ENCODE results near the gene SOCS2.

- PRO-cap, result unidirectional peak, plus-strand start at chr12:93184599
These were observed 193.6 kb upstream of the NUDT4 start for GRCh38 chr12:93183806-93184859.

DNA sequence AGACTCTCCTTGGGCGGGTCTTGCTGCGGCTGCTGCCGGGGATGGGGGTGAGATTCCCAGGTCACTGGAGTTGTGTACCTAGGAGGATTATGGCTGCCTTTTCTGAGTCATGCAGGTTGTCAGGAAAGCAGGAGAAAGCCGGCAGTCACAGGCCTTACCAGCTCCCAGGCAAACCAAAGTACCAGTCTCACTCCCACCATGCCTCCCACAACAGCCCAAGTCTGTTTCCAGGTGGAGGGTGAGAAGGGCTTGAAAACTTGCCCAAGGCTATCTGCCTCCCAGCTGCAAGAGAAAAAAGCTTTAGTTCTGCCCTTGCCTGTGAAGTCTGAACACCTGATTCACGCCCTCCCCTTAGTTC lies 162.9 kb upstream of the NUDT4 start:
- PRO-cap, result no peak

GRCh38 chr12:93243928-93244708 lies 133.6 kb upstream of the NUDT4 start:
- PRO-cap, result no peak

DNA sequence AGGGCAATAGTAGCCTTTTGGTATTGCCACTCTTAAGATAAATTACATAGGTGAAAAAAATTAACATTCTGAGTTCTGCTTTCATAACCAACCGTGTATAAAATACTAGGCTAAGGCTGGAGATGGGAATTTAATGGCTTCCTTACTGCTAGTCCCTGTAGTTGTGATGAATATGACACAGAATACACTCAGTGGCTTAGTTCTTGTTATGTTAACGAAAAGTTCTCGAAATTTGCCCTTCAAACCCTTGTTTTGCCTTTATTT lies 1.5 kb downstream of the NUDT4 start:
- PRO-cap, result no peak

GRCh38 chr12:93538292-93538597 lies 34.2 kb upstream of the SOCS2 start:
- PRO-cap, result no peak

DNA sequence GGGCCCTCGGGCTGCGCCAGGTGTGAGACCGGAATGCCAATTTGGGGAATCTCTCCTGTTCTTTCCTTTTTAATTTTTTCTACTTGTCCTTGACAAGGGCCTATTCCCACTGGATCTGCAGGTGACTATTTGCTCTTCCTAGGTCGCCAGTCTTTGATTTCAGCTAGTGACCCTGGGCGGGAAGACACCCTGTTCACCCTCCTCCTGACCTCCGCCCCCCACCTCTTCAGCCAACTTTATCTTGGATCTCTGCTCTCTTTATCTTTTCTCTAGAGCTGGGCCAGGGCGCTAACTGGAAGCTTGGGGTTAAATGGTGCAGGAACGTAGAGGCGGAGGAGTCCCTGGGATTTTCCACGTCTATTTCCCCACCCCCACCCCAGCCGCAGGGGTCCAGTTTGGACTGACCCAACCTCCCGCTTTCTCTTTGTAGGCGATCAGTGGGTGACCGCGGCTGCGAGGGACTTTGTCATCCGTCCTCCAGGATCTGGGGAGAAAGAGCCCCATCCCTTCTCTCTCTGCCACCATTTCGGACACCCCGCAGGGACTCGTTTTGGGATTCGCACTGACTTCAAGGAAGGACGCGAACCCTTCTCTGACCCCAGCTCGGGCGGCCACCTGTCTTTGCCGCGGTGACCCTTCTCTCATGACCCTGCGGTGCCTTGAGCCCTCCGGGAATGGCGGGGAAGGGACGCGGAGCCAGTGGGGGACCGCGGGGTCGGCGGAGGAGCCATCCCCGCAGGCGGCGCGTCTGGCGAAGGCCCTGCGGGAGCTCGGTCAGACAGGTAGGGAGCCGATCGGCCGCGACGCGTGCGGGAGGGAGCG lies at the start of gene SOCS2:
Gene SOCS2, plus strand, starts transcription at position 421 of the 822 bp plus-strand sequence.
- PRO-cap, result bidirectional peak, plus-strand start at position 437 of the sequence, minus-strand start at position 232 of the sequence

DNA sequence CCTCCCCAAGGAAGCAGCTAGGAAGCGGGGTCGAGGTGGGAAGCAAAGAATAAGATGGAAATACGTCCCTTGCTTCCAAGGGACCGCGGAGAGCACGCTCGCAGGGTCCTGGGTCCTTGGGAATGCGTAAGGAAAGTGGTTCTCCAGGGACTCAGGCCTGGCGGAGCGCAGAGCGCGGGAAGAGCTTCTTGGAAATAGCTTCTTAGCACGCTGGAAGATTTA lies 513 bp downstream of the SOCS2 start:
- PRO-cap, result no peak

DNA sequence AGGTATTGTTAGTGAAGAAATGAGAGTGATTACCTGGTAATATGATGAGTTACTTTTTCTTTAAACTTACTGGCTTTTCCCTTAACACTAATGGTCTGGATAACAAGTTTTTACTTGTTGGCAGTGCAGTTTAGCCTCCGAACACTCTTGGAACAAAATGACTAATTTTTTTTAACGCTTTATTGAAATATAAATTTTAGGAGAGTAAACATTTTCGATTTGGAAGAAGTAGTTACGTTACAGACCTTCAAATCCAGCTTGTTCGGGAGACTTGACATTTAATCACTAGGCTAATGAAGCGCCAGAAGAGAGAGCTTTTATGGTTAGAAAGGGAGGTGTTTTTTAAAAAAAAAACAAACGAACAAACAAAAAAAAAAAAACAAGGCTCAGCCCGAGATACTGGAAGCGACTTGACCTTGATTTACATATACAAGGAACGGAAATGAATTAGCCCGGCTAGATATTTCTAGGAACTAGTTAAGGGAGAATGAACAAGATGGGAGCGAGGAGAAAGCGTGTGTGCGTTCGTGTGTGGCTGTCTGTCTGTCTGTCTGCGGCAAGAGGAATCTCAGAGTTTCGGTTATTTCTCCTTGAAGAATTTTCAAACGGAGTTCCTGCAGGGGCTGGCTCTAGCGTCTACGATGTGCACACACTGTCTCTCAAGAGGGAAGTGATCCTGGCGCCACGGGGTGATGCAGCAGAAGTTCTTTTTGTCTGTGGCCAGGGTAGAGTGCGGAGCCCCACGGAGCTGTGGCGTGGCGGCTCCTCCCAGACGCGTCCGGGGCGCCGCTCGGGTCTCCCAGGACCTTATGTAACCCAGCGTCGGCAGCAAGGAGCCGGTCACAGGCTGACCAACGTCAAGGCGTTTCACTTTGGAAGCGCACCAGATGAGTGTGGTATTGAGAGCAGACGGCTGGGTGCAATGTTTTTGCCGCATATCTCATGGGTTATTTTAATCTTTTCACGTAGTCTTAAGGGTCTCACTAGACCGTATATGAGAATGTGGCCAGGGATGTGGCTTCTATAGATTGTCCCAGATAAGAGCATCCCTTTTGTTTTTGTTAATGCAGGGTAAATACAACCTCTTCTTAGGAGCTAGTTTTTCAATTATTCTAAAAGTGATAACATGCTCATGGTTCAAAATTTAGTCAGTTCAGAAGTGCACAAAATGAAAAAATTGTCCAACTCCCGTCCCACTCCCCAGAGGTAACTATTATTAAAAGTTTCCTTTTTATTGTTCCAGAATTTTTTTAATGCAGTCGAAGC lies 18.9 kb downstream of the SOCS2 start:
- PRO-cap, result unidirectional peak, plus-strand start at position 494 of the sequence; bidirectional peak, plus-strand start at position 713 of the sequence, minus-strand start at position 549 of the sequence; bidirectional peak, plus-strand start at position 886 of the sequence, minus-strand start at position 780 of the sequence

- PRO-cap, result no peak
These were observed 5.8 kb downstream of the CRADD start for GRCh38 chr12:93682821-93683545.

DNA sequence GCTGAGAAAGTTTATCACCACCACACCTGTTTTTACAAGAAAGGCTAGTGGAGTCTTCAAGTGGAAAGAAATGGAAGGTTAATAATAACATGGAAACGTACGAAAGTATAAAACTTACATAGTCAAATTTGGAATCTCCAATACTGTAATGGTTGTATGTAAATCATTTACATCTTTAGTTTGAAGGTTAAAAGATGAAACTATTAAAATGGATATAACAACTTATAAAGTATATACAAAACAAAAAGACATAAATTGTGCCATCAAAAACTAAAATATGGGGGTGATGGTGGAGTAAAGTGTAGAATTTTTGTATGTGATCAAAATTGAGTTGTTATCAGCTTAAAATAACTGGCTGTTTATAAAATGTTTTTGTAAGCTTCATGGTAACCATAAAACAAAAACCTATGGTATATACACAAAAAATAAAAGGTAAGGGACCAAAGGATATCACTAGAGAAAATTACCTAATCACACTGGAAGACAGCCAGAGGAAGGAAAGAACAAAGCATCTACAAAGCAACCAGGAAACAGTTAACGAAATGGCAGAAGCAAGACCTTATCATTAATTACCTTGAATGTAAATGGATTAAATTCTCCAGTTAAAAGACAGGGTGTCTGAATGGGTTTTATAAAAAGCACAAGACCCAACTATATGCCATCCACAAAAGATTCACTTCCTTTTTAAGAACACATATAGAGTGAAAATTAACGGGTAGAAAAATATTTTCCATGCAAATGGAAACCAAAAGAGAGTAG lies 15.7 kb downstream of the CRADD start:
- PRO-cap, result no peak

DNA sequence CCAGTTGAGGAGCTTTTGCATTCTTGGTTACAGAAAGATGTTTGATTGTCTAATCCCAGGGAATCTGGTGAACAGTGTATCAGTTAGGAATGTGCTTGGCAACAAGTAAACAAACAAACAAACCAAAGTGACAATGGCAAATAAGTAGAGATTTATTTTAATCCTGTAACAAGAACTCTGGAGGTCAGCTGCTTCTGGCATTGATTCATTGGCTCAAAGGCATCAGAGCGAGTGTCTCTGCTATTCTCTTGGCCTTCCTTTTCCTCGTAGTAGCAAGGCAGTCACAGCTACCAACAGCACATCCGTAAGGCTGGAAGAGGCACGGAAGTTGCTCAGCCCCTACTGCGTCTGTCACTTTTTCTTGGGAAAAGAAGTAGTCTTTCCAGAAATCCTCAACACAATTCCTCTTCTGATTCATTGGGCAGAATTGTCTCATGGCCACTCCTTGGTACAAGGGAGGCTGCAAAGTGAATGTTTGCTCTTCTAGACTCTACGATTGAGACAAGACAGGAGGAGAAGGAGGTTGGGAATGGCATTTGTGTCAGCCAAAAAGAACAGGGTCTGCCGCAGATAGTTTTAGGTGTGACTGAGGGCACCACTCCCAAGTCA lies 37.3 kb downstream of the CRADD start:
- PRO-cap, result no peak

DNA sequence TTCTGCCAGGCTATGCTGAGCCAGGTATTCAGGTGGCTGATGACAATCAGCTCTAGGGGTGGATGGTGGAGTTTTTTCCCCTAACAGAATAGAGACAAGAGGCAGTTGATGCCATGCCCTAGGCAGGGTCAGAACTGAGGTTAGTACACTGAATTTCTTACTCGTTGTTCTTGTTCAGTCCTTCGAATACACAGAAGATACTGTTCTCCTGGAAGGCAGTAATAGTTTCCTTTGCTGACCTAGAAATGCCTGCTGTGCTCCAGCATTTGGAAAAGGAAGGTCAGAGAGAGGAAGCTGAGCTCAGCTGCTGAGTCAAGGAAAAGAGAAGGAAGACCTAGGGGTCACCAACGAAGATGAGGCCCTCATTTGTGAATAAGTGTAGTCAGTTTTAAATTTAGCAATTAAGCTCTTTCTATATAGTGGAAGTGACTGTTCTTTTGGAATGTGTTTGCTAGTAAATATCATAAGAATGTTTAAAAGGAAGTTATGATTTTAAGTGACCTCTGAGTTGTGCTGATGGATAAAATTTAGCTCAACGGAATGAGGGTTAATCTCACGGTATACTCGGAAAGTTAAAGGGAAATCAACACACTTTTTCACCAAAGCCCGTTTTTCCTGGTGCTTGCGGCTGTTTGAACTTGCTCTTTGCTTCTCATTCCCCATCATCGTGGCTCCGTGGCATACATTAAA lies 100.2 kb downstream of the CRADD start:
- PRO-cap, result no peak

GRCh38 chr12:93784329-93784865 lies 107.2 kb downstream of the CRADD start:
- PRO-cap, result no peak

- PRO-cap, result no peak
These were observed 112.1 kb downstream of the CRADD start for GRCh38 chr12:93789191-93789794.

- PRO-cap, result no peak
These were observed 136.8 kb downstream of the CRADD start for GRCh38 chr12:93813851-93814407.

GRCh38 chr12:93954802-93955316 lies 193.5 kb upstream of the PLXNC1 start:
- PRO-cap, result no peak

DNA sequence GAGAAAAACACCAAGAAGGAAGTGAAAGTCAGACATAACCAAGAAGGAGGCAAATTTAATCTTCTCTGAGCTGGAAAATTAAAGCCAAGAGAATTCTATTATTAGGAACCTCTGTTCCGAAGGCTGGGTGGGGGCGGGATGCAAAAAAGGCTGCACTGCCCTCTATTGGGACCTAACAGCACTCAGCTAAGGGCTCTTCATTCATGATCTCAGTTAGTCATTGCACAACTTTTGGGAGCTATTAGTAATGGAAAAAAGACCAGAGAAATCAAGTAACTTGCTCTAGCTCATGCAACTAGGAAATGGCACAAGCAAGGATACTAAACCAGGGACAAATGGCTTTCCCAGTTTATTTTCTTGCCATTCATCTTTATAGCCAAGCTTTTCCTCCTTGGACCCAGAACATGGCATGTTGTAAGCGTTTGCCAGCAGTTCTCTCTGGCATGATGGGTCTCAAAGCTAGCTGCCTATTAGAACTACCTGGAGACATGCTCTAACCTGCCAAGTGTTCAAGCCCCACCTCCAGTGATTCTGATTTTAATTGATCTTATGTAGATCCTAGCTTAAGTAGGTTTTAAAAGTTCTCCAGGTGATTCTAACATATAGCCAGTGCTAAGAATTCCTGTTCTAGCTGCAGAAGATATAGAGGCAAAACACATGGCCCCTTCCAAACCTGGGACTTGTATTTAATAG lies 72.9 kb upstream of the PLXNC1 start:
- PRO-cap, result no peak

- PRO-cap, result no peak
These were observed 46.8 kb upstream of the PLXNC1 start for GRCh38 chr12:94101417-94102050.

GRCh38 chr12:94145698-94146184 lies 2.6 kb upstream of the PLXNC1 start:
- PRO-cap, result unidirectional peak, minus-strand start at chr12:94145945

DNA sequence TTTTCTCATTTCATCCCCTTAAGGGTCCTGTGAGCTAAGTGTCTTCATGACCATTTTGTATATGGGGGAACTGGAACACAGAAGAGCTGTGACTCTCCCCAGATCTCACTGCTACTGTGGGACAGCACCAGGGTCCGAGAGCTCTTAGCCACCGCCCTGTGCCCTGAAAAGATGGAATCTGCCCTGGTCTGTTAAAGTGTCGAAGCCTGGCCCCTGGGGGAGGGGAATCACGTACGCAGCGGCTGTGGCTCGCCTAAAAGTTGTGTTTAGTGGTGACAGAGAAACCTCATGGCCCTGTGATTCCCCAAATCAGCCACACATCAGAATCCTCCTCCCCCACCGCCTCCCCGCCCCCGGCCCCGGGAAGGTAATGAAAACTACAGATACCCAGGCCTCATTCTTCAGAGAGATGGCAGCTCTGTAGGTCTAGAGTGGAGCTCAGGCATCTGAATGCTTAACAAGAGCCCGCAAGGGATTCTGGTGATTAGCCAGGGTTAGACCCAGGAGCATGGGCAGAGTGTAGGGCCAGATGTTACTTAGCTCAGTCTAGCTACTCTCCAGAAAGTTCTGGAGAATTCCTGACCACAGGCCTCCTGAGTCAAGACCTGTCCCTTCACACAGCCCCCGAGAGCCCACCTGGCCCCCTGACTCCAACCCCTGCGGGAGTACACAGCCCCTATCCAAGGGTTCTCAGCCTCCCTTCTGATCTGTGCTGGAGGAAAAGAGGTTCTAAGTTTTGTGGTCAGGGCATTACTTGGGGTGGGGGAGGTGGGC lies 114.7 kb downstream of the PLXNC1 start:
- PRO-cap, result no peak

All from paraaortic lymph node (tissue), 1 donor.